SEM (cell line): ENCODE measurements around the gene KCNK2.

- PRO-cap = no peak
Observed at GRCh38 chr1:212606458-212607125, 2.0 kb upstream of the ATF3 start.

DNA sequence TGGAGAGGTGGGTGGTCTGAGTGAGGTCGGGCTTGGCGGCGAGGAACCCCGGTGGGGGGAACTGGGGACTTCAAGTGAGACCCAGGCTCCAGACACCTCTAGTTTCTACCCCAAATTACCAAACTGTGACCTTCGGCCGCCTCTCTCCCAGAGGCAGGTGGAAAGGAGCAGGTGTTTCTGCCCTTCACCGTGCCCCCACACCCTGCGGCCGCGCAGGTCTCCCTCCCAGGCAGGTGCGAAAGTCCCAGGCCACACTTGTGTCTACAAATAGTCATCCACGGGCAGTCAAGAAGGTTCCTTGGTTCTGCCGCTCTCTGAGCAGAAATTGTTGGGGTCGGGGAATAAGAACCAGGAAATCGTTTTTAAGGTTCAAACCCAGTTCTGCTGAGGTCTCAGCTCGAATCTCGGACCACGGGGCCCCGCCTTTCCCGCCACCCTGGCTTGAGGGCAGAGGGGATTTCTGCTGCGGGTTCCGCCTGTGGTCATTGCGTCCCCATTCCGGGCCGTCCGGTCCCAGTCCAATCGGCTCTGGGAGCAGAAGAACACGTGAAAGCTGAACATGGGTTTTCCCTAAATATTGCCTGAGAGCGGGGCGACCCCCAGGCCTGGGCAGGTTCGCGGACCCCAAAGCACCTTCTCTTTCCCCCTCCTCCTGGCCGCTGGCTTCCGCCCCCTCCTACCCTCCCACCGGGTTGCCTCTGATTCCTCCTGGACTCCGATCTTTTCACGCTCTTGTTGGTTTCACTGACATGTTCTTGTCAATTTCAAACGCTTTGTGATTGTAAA, 1.2 kb upstream of the ATF3 start:
- PRO-cap = no peak

DNA sequence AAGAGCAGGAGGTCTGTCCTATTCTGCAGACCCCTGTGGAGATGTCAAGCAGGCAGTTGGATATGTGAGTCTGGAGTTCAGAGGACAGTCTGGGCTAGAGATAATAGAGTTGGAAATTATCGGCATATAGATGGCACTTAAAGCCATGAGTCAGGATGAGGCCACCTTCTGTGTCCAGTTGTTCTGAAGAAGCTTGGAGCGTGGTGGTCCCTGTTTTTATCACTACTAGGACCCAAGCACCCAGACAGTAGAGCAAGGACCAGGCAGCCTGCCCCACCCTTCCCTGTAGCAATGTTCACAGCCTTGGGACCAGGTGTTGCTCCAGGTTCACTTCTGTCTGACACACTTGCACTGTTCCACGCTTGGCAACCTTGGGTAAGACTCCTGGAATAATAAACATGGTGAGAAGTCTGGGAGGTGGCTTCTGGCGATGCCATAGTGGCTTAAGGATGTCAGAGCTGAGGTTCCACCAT, 7.3 kb upstream of the GARIN4 start:
- PRO-cap = no peak

DNA sequence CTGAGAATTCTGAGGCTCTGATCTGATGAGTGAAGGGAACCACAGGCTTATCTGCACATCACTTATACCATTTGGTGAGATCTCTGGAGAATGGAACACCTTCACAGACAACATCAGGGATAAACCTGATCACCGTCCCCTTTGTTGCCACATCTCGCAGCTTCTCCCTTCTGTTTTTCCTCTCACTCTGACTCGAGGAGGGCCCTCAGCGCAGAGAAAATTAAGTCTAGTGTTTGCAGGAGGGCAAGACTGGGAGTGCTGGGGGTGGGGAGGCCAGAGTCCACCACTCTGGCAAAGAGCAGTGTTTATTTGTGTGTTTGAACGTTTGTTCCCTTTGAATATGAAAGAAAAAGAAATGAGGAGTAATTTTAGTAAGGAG, 29.0 kb upstream of the BATF3 start:
- PRO-cap = no peak

- PRO-cap = bidirectional peak, plus-strand start at chr1:213989120, minus-strand start at chr1:213989033
Observed at GRCh38 chr1:213988586-213989367, 1.0 kb downstream of the PROX1 start.

- PRO-cap = no peak
Observed at GRCh38 chr1:213989368-213990124, 1.8 kb downstream of the PROX1 start.

DNA sequence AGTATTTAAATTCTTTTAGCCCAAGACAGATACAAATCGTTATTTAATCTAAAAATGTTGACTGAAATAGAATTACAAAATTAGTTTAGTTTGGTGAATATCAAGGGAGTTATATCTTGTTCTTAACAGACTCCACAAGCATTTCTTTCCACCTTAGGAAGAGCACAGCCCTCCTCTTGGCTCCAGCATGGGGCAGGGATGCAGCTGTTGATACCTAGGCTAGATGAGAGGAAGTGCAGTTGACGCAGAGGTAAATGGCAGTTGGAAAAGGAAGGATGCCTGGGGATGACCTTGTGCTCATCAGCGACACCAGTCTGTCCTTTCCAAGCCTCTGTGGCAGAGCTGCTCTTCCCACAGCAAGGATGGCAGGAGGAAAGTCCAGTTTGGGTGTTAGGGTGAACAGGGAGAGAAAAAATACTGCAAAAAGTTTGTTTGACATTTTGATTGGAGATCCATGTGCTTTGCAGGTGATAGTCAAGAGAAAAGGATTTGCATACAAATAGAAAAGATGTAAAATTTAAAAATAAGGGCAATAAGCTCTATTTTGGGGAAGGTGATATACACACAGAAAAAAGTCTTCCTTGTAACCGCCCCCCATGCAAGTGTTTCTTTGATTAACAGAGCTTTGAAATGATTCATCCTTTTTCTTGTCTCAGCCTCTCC, 6.2 kb downstream of the PROX1 start:
- PRO-cap = no peak

DNA sequence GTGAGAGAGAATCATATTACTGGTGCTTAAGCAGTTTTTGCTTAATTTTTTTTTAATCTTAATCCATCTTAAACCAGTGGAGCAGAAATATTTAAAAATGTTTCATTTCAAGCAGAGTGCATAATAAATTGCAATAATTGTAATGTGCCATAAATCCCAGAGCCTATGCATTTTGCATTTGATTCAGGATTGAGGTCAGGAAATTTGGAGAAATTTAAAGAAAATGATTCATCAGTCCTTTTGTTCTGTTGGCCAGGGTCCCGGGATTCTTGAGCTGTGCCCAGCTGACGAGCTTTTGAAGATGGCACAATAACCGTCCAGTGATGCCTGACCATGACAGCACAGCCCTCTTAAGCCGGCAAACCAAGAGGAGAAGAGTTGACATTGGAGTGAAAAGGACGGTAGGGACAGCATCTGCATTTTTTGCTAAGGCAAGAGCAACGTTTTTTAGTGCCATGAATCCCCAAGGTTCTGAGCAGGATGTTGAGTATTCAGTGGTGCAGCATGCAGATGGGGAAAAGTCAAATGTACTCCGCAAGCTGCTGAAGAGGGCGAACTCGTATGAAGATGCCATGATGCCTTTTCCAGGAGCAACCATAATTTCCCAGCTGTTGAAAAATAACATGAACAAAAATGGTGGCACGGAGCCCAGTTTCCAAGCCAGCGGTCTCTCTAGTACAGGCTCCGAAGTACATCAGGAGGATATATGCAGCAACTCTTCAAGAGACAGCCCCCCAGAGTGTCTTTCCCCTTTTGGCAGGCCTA, 8.6 kb downstream of the PROX1 start:
- PRO-cap = no peak

GRCh38 chr1:214004525-214004867, 16.7 kb downstream of the PROX1 start:
- PRO-cap = no peak

GRCh38 chr1:215023407-215023886, 59.1 kb upstream of the KCNK2 start:
- PRO-cap = no peak

GRCh38 chr1:215082250-215083344, at the start of gene KCNK2:
Gene KCNK2, plus strand, starts transcription at chr1:215082737.
- PRO-cap = no peak

DNA sequence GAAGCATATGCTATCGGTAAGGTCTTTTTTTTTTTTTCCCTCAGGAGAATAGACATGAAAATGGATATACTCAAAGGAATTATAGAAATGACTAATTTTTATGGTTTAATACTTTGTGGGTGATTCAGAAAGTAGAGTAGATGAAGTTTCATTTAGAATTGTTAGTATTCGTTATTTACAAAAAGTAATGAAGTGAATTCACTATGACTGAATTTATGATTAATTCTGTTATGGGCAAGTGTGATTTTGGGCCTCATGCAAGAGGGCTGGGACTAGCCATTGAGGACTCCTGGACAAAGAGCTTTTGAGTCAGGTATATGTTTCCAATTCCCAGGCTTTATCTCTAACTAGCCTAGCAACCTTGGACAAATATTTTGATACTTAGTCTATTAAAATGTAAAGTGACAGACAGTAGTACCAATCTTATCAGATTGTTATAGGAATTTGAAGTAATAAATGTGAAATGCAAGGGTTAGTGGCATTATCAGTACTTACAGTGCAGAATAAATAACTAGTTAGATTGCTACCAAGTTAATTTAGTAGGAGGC, 3.2 kb downstream of the KCTD3 start:
- PRO-cap = no peak

DNA sequence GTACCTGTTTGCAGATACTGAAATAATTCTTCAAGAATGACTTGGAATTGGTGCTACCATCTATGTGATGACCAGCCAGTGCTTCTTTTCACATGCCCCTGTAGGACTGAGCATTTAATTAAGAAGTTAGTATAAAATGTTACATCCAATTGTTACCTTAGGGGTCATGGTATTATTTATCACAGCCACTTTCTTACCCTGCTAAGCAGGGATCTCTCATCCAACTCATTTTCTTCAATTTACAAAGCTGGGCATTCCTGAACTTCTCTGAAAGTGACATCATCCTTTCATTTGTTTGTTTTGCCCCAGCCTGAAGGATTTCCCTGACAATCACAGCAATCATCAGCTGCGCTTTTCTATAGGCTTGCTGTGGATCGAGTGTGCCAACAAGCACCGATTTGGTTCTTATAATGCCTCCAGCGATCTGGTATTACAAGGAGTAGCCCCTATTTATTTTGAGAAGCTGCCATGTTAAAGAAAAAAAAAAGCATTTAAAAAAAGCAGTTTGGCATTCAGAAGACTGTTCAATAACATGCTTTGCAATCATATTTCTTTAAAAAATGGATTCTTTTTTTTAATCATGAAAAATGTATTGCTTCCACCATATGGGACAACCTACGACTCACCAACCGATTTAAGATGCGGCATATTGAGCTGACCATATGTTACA, 240.2 kb downstream of the USH2A start:
- PRO-cap = no peak

GRCh38 chr1:217088369-217089395, 365.5 kb upstream of the ESRRG start:
- PRO-cap = no peak

GRCh38 chr1:218164079-218164744, 120.9 kb upstream of the RRP15 start:
- PRO-cap = no peak

DNA sequence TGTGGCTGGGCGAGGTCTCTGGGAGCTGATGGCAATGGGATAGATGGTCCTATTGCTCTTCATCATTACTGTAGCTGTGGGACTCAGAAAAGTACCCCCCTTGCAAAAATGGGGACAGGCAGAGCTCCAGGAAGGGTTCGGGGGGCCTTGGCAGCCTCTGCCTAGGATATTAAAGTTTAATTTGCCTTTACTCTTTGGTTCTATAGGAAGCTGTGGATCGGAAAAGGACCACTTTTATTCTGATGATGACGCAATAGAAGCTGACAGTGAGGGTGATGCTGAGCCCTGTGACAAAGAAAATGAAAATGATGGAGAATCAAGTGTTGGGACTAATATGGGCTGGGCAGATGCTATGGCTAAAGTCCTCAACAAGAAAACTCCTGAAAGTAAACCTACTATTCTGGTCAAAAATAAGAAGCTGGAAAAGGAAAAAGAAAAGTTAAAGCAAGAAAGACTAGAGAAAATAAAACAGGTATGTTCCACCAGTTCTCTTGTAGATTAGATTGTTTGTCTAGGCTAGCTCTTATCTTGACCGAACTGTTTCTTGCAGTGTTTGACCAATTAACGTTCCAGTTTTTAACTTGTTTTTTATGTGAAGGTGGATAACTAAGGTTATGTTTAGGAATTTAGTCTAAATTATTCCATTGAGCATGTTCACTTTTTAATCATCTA, 17.1 kb downstream of the RRP15 start:
- PRO-cap = no peak

DNA sequence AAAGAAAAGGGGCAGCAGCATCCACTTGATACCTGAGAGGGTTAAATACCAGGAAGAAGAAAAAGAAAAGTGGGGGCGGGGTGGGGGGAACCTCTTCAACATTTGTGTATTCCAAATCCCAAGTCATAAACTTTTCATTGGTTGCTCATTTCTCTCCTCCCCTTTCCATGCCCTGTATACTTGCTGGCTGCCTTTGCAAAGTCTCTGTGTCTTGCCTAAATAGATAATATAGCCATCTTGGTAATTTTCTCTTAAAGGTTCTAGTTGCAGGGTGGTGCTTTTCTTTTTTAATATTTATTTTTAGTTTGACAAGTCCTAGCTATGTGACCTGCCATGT, 2.9 kb downstream of the TGFB2 start:
- PRO-cap = no peak

GRCh38 chr1:219272126-219272540, 98.5 kb downstream of the LYPLAL1 start:
- PRO-cap = no peak

DNA sequence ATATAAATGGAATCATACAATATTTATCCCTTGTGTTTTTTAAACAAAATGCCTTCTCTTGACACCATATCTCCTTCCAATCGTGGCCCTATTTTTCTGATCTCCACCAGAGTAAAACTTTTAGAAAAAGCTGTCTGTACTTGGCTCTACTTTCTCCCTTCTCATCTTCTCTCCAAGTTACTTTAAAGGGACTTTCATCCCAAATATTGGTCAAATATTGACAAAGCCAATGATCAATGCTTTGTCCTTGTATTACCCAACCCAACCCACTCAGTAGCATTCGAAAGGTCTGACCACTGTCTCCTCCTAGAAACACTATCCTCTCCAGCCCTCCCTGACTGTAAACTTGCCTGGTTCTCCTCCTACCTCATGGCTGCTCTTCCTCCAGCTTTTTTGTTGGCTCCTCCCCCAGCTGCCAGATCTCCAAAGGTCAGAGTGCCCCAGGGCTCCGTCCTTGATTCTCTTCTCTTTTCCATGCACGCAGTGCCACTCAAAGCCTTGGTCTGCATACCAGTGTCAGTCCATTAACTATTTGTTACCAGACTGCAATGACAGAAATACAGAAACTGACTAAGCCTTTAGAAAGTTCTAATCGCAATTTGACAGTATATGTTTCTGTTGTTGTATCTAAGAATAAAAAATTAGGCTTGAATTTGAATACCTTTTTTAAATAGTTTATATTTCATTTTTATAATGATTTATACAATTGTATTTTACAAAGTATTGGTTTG, 44.4 kb downstream of the SLC30A10 start:
- PRO-cap = no peak

- PRO-cap = no peak
Observed at GRCh38 chr1:220121959-220122677, 28.2 kb downstream of the IARS2 start.